Zone of skin (tissue), 1 donor: ENCODE measurements around the gene ZNF79.

DNA sequence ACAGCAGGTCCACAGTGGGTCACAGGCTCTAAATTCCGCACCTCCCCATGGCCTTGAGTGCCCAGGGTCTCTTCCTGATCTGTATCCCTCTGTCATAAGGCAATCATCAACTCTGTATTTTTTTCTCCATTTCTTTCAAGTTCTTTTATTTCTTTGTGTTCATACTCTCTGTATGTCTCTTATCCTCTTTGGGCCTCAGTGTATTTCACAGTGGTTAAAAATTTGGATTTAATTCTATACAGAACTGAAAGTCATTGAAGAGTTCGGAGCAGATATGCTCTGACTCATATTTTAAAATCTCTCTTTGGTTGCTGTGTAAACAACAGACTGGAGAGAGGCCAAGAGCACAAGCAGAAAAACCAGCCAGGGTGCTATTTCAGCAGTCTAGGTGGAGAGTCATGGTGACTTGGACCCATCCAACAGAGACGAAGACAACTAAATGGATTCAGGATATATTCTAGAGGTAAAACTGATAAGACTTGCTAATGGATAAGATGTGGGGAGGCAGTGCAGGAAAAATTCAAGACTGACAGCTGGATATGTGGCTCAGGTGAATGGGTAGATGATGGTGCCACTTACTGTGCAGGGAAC is 169.0 kb downstream of the MAPKAP1 start:
- RRBS: no CpG with 5 or more reads among the region's 3 CpGs

- RRBS: no CpG with 5 or more reads among the region's 7 CpGs
Measured at GRCh38 chr9:125769228-125770203, 22.3 kb downstream of the PBX3 start.

DNA sequence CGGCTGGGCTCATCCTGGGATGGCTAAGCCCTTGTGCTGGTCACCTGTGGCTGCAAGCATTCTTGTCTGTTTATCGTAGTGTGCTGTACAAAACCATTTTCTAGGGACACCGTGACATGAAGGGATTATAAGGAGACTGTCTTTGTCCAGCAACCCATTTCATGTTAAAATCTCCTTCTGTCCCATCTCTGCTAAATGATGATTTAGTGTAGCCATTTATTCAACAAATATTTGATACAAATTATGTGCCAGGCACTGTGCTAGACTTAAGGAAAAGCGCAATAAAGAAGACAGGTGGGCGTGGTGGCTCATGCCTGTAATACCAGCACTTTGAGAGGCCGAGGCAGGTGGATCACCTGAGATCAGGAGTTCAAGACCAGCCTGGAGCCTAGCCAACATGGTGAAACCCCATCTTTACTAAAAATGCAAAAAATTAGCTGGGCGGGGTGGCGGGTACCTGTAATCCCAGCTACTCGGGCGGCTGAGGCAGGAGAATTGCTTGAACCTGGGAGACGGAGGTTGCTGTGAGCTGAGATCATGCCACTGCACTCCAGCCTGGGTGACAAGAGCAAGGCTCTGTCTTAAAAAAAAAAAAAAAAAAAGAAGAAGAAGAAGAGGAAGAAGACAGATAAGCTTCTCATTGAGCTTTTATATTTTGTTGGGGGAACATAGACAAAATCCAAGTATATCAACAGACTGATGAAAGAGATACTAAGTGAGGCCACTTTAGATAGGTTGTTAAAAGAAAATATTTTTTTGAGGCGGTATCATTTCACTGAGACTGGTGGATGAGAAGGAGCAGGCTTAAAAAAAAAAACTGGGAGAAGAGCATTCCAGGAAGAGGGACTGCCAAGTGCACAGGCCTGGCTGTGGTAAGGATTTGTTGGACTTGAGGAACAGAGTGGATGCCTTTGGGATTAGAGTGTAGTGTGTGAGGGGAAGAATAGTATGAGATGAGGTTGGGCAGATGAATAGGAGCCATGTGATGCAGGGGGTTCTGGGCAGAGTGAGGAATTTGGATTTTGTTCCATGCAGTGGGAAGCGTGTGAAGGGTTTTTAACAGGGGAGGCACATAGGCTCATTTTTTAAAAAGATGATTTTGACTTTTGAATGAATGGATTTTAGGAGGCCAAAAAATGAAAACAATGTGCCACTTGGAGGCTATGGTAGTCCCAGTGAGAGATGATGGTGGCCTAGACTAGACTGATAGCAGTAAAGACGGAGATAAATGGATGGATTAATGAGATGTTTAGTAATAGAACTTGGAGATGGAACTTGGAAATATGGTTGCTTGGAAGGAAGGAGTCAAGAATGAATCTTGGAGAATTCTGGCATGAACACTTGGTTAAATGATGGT is 57.7 kb downstream of the PBX3 start:
- RRBS: no CpG with 5 or more reads among the region's 14 CpGs

DNA sequence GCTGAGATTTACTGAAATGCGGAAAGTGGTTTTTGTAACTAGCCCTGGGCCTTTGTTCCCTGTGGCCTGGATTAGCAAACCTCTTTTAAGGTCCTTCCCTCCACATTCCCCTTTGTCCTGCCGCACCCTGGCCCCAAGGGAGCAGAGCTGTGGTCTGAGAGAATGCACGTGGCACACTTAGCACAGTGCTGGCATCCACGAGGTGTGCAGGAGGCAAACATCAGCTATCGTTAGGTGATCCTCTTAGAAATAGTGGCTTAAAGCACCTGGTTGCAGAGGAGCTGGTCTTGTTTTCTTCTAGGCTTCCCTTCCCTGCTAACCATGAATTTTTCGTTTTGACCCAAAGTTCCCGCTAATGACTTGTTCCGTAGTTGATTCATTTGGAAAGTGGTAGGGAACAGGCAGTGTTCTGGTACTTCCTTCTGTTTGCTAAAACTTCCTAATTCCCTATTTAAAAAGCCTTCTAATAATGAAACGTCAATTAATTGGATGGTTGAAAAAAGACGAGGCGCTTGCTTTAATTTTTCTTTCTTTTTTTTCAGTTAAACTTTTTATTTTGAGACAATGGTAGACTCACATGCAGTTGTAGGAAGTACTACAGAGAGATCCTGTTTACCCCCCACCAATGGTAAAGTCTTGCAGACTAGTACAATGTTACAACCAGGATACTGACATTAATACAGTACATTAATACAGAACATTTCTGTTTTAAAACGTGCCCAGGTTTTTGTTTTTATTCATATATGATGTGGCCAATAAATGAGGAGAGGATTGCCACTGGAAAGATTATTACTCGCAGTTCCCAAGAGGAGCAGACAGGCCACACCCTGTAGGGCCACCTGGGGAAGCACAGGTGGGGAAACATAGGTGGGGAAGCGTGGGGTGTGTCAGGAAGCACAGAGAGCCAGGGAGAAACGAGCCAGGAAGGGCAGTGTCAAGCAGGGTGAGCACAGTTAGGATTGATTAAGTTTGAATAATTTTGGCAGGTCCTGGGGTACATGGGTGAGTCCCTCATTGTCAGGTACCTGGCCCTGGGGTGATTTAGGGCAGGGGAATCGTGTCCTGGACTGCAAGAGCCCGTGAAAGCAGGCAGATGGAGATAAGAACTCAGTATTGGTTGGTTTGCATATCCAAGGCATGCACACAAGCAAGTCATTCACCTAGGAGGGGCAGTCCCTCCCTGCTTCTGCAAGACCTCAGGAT is 22.0 kb downstream of the MVB12B start:
- RRBS: no CpG with 5 or more reads among the region's 17 CpGs

GRCh38 chr9:126421410-126422455 is 95.1 kb downstream of the MVB12B start:
- RRBS: 91% methylated on average over 5 of the region's 29 CpGs

GRCh38 chr9:126496481-126496850 is 117.3 kb upstream of the LMX1B start:
- RRBS: no CpG with 5 or more reads among the region's 4 CpGs

- RRBS: no CpG with 5 or more reads among the region's 26 CpGs
Measured at GRCh38 chr9:126516609-126517448, 96.9 kb upstream of the LMX1B start.

GRCh38 chr9:126617597-126618149 is 3.9 kb downstream of the LMX1B start:
- RRBS: no CpG with 5 or more reads among the region's 15 CpGs

DNA sequence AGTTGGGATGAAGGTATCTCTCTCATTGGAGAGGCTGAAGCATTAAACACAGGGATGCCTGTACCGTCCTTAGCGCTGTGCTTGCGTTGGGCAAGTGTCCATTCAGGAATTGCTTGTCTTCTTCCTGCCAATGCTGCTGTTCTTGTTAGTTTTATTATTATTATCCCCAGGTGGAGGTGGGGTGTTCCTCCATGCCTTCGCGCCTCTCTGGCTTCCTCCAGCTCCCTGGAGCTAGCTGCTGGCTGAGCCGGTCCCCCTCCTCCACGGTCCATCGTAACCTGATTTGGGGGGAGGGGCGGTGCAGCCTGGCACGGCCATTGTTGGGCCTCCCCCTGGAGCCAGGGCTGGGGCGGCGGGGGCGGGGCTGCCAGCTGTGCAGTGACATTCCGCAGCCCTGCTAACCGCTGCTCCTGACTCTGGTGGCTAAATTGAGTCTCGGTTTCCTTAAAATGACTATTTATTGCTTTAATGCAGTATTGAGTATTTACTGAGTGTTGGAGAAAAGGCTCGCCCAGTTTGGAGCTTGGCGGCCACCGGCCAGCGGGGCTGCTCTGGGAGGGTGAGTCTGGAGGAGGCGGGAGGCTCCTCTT is 51.3 kb downstream of the LMX1B start:
- RRBS: 6% methylated on average over 2 of the region's 21 CpGs

- RRBS: no CpG with 5 or more reads among the region's 11 CpGs
Measured at GRCh38 chr9:126672788-126673122, 59.0 kb downstream of the LMX1B start.

- RRBS: no CpG with 5 or more reads among the region's 7 CpGs
Measured at GRCh38 chr9:126916197-126916500, 1.6 kb downstream of the RALGPS1 start.

GRCh38 chr9:126956750-126957645 is 42.4 kb downstream of the RALGPS1 start:
- RRBS: no CpG with 5 or more reads among the region's 10 CpGs

- RRBS: no CpG with 5 or more reads among the region's 4 CpGs
Measured at GRCh38 chr9:127116860-127117588, 5.4 kb downstream of the ANGPTL2 start.

DNA sequence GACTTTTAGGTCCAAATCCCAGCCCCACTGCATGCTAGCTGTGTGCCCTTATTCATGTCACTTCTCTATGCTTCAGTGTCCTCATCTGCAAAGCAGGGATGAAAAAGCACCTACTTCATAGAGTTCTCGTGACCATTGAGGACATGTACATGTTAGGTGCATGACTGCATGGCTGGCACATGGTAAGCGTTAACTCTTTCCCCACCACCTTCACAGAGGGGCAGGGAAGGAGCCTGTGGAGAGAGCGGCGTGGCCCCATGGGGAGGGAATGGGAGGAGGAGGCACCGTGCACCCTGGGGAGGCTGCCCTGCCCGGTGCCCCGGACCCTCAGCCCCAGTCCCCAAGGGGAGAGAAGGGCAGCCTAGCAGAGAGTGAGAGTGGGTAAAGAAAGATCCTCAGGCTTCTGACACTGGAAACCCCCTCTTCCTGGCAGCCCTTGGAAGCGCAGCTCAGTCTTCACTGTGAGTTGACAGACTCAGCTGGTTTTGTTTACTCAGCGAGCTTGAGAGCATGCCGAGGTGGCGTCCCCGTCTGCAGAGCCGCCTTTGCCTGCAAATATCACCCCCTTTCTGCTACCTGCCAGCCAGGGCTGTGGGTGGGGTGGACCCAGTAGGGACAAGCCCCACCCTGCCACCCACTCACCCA is 10.6 kb upstream of the ANGPTL2 start:
- RRBS: no CpG with 5 or more reads among the region's 13 CpGs

DNA sequence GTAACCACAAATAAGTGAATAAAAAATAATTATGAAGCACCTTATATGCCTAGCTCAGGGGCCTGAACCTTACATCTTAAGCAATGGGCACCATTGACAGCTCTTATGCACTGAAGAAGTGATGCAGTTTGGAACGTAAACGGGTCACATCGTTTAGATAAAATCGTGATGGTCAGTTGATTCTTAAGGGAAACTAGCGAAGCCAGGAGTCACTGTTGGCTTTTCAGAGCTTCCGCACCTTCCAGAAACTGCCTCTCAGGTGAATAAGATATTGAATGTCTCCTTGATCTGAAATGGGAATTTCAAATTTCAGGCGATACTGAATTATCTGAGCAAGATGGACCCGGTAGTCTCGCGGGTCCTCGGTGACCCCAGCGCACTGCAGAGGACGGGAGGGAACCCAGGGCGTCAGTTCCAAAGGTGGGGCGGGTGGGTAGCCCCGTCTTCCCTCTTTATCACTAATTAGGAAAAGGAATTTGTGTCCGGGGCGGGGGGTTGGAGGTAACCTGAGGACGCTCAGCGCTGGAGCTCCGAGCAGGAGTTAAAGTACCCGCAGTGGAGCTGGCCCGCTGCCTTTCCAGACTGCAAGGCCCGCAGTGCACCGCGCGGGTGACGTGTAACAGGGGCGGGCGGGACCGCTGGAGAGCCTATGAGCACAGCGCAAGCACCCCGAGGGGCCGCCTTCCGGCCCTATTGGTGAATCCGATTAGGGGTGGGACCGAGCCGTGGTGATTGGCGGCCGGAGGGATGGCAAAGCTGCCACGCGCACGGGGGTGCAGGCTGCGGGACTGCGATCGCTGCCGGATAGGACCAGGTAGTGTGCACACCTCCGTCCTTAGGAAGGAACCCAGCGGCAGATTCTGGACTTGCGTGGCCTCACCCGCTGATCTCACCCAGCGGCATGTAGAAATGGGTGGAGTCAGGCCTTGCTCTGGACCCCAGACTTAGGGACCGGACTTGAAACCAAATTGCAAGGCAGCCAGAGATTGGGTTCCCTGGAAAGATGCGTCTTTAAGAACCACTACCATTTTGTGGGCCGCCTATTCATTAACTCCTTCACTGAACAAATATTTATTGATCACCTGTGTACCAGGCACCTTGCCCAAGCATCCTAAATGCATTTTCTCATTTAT is 19.6 kb upstream of the GARNL3 start:
- RRBS: 2% methylated on average over 14 of the region's 55 CpGs

- RRBS: no CpG with 5 or more reads among the region's 1 CpG
Measured at GRCh38 chr9:127303727-127304303, 39.2 kb downstream of the GARNL3 start.

DNA sequence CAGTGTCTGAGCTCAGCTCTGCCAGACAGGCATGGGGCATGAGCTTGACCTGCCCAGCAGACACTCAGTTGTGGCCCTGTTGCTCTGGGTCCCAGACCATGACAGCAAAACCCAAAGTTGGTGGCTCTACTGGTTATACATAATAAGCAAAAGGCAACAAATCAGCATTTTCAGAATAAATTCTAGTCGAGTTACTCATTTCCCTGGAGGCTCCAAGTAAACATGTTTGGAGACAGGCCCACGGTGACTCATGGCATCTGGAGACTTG is 60.3 kb upstream of the SLC2A8 start:
- RRBS: no CpG with 5 or more reads among the region's 2 CpGs

GRCh38 chr9:127423690-127424785 is at the start of gene ZNF79:
ZNF79 (plus strand) TSS chr9:127424382.
- RRBS: 1% methylated on average over 31 of the region's 67 CpGs

- RRBS: no CpG with 5 or more reads among the region's 2 CpGs
Measured at GRCh38 chr9:127448538-127448881, 2.7 kb downstream of the RPL12 start.

- RRBS: 3% methylated on average over 3 of the region's 39 CpGs
Measured at GRCh38 chr9:127451713-127452693, 693 bp downstream of the LRSAM1 start.